Type B pancreatic cell (in vitro differentiated cells): Measurements from ENCODE around the gene CARD11.

GRCh38 chr7:2810780-2811936, 33.0 kb downstream of the GNA12 start:
- PRO-cap = no peak

GRCh38 chr7:2945679-2945985, 98.0 kb downstream of the CARD11 start:
- PRO-cap = no peak

DNA sequence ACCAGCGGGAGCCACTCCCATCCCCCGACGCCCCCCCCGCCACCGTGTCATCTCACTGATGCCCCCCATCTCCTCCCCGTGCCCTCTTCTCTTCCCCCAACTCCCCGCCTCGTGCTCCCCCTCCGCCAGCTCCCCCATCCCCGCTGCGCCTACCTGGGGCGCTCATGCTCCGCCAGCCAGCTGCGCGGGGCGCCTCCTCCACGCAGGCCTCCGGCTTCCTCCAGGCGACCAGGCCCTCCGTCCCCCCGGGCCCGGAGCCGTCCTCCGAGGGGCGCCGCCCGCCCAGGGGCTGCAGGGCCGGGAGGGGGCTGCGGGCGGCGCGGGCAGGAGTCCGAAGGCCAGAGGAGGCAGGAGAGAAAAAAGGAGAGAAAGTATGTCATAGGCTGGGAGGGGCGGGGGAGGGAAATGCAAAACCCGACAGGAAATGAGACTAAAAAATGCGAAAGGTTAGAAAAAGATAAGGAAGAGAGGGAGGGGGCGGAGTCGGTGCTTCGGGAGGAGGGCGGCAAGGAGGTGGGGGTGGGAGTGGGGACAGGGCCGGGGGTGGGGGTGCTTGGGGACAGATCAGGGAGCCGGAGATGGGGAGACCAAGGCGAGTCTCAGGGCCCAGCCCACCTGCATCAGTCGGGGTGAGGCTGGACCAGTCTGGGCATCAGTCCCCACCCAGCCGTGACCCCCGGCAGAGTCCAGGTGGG, at the start of gene CARD11:
Gene CARD11 (minus strand): TSS at position 354 of the 695 bp plus-strand sequence.
- PRO-cap = unidirectional peak, minus-strand start at position 362 of the sequence

DNA sequence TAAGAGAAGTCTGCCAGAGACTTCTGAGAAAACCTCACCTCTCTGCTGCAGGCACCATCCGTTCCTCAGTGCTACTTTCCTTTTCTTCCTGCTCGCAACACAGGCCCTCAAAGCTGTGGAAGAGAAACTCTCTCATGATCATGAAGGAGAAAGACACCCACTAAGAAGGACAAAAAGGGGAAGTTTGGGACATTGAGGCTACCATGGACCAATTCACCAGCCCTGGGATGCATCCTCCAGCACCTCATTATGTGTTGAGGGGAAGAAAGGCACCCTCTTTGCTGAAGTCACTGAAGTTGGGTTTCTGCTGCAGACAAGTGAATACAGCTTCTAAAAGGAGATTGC, 77.0 kb upstream of the CARD11 start:
- PRO-cap = no peak

DNA sequence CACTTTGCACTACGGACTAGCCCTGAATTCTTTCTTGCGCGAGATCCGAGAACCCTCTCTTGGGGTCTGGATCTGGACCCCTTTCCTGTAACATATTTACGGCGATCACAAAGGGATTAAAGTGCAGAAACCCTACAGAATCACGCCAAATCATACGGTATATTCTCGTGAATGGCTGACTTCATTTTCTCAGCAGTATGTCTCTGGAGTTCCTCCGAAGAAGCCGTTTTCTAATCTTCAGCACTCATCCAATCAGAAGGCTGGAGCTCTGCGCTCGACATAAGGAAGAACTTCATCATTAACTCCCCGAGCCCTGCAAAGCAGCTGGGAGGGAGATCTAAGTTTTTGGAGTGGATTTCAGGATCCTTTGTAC, 40.8 kb upstream of the SDK1 start:
- PRO-cap = no peak

DNA sequence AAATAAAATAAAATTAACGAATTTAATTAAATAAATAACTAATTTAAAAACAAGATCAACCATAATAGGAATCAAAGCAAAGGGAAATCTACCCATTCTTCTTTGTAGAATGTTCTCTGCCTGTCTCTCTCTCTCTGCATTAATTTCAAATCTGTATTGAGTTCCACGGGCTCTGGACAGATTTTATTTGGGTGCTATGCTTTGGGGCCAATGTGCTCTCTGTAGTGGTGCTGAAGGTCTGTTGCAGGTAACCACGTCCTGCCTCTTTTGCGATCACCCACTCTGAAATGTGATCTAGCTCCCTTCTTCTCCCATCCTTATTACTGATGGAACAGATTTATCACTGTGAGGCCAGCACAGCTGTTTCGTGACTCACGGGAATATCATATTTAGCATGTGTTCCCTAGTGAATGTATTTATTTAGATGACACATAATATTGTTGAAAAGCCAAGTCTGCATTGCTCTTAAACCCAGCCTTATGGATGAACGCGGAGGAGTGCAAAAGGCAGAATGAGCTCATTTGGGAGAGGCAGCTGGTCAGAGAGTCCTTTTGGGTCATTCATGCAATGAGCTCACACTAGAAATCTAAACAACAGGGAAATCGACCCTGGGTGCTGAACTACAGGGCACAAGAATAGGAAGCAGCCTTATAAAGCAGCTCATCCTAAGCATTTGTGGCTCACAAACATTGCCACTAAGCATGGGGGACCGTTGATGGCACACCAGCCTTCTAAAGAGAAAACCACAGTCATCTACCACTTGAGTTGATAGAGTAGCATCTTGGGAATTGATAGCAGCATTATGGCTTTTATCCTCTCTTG, 33.2 kb upstream of the SDK1 start:
- PRO-cap = no peak

DNA sequence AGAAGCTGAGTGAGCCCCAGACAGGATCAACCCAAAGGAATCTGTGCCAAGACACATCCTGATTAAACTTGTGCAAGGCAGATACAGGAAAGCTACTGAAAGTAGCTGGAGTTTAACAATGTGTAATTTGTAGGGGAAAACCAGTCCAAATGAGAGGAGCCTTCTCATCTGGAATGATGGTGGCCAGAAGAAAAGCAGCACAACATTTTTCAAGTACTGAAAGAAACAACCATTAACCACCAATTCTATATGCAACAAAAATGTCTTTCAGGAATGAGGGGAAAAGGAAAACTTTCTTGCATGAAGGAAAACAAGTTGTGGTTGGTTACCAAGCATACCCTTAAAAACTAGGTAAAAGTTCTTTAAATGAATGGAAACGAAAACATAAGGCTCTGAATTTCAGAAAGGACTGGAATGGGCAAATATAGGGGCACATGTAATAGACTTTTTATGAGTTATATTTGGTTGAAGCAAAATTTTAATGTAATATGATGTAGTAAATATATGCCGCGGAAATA, 36.5 kb downstream of the SDK1 start:
- PRO-cap = no peak

DNA sequence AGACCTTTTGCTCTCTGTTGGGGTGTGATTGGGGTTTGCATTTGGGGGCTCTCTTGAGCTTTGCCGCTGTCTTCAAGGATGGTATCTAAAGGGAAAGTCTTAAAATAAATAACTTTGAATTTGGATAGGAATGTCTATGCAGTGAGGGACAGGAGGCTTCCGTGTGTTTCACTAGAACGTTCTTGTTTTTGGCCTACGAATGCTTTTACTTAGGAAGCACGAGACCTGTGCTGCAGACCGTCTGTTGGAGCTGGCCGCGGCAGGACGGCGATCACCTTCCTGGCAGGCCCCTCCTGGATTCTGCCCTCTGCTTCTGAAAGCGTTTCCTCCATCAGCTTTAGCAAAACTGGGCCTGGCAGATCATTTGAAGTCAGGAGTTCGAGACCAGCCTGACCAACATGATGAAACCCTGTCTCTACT, 44.0 kb downstream of the FOXK1 start:
- PRO-cap = no peak

GRCh38 chr7:4819361-4819932, 42.4 kb downstream of the PAPOLB start:
- PRO-cap = no peak

DNA sequence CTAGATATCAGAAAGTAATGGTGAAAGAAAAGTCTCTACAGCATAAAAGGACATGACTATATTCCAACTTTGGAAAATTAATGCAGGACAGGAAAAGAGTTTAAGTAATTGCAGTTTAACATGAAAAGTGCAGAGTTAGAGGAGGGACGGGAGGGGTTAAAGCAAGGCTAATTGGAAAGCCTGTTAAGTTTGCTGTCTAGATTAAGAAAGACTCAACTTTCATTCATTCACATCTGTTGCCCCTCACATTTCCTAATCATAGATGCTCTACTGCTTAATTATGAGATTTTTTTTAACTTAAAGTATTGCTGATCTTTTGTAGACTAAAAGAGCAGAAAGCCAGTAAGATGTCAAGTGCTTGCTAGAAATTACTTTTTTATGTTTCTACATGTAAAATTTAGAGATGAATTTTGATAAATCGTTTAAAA, 3.7 kb downstream of the PAPOLB start:
- PRO-cap = no peak

DNA sequence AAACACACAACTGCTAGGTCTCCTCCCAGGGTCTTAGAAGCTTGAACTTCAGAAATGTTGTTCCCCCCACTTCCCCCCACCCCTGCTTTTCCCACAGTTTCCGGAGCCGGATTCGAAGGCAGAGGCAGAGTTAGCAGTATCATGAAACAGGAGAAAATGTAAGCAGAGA, 1.8 kb downstream of the RADIL start:
- PRO-cap = no peak

- PRO-cap = bidirectional peak, plus-strand start at chr7:5046287, minus-strand start at chr7:5046311
These were observed 676 bp downstream of the RBAK start for GRCh38 chr7:5046070-5047002.

- PRO-cap = no peak
These were observed 38.0 kb downstream of the WIPI2 start for GRCh38 chr7:5227898-5228500.

- PRO-cap = no peak
These were observed 61.8 kb downstream of the TNRC18 start for GRCh38 chr7:5361713-5362305.

DNA sequence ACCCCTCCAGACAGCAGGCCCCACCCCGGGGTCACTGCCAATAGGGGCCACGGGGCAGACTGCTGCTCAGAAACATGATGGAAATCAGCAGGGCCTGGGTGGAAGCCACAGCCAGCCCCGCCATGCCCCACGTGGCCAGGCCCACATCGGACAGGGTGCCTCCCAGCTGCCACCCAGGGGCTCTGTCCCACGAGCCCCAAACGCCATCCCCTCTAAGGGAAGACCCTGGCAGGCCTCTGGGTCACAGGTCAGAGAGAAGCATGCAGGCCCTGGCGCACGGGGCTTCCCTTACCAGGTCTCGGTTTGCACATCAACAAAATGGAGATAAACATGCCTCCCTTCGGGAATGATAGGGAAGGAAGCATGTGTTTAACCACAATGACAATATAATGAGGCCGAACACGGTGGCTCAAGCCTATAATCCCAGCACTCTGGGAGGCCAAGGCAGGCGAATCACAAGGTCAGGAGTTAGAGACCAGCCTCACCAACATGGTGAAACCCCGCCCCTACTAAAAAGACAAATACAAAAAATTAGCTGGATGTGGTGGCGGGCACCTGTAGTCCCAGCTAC, 28.2 kb downstream of the TNRC18 start:
- PRO-cap = no peak

DNA sequence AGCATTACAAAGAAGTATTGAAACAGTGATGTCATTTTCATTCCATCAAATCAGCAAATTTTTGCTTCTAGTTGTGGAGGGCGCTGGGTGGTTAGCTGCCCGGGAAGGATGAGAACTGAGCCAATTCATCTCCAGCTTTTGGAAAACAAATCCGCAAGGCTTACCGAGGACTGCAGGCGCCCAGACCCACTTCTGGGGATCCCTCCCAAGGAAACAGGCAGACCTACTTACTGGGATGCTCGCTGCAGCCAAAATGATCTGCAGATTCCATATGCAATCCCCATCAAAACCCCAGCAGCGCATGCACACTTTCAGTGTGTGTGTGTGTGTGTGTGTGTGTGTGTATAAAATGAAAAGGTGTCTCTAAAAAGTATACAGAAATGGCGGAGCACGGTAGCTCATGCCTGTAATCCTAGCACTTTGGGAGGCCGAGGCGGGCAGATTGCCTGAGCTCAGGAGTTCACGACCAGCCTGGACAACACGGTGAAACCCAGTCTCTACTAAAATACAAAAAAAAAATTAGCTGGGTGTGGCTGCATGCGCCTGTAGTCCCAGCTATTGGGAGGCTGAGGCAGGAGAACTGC, 19.1 kb downstream of the TNRC18 start:
- PRO-cap = no peak

DNA sequence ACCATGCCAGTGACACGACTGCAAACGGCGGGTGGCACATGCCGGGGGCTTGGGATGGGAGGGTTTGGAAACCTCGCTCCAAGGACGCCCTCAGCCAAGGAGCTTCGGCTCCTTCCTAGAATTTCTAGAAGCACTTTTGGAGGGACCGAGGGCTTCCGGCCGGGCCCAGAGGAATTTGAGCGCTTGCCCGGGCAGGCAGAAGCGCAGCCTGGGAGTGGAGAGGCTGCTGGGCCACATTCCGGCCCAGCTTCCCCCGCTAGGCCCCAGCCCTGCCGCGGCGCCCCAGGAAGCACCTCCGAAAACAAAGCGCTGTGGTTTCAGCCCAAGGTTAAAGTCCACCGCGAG, 5.5 kb upstream of the TNRC18 start:
- PRO-cap = bidirectional peak, plus-strand start at position 304 of the sequence, minus-strand start at position 117 of the sequence

DNA sequence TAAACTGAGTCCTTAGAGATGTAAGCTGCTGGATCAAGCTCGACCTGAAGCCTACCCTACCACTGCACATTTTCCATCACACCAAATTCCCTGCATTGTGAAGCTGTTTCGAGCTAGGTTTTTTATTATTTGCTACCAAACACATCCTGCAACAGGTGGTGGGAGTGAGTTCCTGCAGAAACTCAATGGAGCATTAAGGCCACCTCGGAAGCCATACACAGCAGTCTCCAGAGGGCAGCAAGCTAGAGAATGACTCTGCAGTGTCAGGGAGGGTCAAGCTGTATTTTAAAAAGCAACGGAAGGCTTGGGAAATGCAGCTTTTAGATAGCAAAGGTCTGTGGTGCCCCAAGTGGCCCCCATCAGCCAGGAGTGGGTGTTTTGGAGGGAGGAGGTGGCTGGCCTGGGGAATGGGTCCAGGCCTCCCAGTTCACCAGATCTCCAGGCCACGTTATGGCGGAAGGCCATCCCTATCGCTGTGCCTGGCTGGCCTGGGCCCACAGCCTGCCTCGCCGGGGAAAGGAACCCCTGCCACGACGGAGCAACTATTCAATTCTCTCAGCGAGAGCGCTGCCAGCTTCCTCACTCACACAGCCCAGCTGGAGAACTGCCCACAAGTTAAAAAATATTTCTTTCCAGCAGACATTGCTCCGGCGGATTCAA, 33.9 kb upstream of the TNRC18 start:
- PRO-cap = no peak

GRCh38 chr7:5520548-5520992, 7.0 kb upstream of the FBXL18 start:
- PRO-cap = unidirectional peak, minus-strand start at chr7:5520811

- PRO-cap = unidirectional peak, minus-strand start at chr7:5525392; unidirectional peak, minus-strand start at chr7:5525770; unidirectional peak, minus-strand start at chr7:5526096
These were observed 4.9 kb downstream of the ACTB start for GRCh38 chr7:5525056-5526296.